Metastatic Pancreatic Carcinoma in the Ovary (tissue), 1 donor: ENCODE data around the genes FBN2 and ACSL6.

- PRO-cap = no peak
Observed at GRCh38 chr5:128157876-128158566, 74.5 kb downstream of the SLC12A2 start.

DNA sequence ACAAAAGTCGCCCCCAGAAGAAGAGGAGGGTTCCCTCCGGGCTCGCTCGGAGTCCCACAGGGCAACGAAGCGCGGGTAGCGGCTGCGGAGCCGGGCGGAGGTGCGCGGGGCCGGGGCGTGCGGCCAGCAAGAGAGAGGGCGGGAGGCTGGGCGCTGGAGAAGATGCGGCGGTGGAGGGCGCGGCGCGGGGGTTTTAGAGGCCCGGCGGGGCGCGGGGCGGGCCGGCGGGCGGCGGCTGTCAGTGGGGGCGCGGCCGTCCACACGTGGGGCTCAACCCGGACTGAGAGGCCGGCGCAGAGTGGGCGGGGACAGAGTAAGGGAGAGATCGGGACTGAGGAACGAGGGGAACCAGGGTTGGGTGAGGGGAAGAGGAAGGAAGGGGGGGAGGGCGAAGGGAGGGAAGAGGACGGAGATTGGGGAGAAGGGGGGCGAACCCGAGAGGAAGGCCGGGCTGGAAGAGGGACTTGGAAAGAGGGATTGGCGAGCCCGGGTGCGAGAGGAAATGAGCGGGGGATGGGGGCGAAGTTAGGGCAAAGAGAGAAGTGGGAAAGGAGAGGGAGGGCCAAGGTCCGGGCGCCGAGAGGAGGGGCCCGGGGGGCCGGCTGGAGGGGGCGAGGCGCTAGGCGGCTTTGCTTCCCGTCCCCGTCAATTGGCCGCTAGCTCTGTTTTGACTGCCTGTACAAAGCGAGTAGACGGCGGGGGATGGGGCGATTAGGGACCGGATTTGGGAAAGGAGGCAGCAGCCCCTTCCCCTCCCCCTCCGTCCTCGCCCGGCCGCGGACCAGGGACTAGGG, at the start of gene FBN2:
TSS of gene FBN2 (minus strand) at position 169 of the 794 bp plus-strand sequence.
- PRO-cap = bidirectional peak, plus-strand start at position 311 of the sequence, minus-strand start at position 169 of the sequence

DNA sequence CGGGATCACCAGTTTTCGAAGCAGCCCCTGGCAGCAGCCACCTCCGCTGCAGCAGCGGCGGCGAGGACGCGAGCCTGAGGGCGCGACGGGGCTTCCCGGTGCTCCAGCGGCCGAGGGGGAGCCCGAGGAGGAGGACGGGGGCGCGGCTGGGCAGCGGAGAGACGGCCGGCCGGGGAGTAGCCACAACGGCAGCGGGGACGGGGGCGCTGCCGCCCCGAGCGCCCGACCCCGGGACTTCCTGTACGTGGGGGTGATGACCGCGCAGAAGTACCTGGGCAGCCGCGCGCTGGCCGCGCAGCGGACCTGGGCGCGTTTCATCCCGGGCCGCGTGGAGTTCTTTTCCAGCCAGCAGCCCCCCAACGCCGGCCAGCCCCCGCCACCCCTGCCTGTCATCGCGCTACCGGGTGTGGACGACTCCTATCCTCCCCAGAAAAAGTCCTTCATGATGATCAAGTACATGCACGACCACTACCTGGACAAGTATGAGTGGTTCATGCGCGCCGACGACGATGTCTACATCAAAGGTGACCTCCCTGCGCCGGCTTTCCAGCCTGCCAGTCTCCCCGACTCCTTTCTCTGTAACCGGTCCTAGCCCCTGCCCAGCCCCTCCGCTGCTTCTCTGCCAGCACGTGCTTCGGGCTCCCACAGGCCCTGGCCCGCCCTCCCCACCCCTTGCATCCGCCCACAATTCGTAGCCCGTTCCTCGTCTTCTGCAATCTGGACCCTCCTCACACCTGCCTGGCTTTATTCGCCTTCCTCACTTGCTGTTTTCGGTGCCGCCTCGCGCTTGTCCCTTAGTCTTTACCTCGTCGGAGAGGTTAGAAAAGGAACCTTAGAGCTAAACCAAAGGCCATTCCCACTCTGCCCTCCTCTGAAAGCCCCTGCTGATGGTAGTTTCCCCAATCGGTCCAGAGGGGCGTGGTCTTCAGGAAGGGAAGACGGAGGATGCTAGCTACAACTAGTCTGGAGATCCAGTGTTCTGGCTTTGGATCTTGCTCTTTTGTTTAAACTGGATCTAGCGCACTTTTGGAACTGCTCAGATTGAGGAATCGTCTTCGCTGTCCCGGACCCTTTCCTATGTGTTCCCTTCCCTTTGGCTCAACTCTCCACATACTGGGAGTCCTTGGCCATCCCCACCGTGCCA, 1.2 kb downstream of the CHSY3 start:
- PRO-cap = no peak

DNA sequence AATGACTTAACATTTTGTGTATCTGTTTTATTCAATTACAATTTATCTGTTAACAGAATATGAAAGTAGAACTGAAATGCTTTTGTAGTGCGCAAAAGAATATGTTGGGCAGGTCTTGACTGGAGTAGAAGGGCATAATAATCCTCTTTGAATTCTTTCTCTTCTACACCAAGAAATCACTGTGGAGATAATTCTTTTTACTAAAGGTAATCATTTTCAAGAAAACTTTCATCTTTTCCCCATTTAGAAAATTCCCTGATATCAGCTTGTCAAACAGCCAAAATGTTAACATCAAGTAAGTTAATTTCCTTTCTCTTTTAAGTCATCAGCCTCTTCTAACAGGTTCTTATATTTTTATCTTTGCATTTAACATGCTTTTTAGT, 12.7 kb upstream of the CDC42SE2 start:
- PRO-cap = no peak

- PRO-cap = no peak
Observed at GRCh38 chr5:131266430-131266704, 2.5 kb downstream of the CDC42SE2 start.

- PRO-cap = no peak
Observed at GRCh38 chr5:131298712-131299238, 34.9 kb downstream of the CDC42SE2 start.

- PRO-cap = no peak
Observed at GRCh38 chr5:131361197-131361611, 97.4 kb downstream of the CDC42SE2 start.

DNA sequence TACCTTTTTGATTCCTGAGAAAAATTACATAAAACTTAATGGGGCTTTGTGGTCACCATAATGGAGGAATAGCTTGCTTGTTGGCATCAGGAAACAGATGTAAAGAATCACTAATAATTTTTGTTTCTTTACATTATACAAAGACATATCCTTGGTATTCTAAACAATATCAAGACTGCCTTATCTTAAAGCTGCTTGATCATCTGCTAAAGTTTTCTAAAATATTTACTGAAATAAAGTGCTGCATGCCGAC, 98.4 kb downstream of the CDC42SE2 start:
- PRO-cap = no peak

GRCh38 chr5:131632110-131632749, 2.8 kb downstream of the RAPGEF6 start:
- PRO-cap = no peak

GRCh38 chr5:131671944-131672800, 37.1 kb upstream of the RAPGEF6 start:
- PRO-cap = bidirectional peak, plus-strand start at chr5:131672467, minus-strand start at chr5:131672319

DNA sequence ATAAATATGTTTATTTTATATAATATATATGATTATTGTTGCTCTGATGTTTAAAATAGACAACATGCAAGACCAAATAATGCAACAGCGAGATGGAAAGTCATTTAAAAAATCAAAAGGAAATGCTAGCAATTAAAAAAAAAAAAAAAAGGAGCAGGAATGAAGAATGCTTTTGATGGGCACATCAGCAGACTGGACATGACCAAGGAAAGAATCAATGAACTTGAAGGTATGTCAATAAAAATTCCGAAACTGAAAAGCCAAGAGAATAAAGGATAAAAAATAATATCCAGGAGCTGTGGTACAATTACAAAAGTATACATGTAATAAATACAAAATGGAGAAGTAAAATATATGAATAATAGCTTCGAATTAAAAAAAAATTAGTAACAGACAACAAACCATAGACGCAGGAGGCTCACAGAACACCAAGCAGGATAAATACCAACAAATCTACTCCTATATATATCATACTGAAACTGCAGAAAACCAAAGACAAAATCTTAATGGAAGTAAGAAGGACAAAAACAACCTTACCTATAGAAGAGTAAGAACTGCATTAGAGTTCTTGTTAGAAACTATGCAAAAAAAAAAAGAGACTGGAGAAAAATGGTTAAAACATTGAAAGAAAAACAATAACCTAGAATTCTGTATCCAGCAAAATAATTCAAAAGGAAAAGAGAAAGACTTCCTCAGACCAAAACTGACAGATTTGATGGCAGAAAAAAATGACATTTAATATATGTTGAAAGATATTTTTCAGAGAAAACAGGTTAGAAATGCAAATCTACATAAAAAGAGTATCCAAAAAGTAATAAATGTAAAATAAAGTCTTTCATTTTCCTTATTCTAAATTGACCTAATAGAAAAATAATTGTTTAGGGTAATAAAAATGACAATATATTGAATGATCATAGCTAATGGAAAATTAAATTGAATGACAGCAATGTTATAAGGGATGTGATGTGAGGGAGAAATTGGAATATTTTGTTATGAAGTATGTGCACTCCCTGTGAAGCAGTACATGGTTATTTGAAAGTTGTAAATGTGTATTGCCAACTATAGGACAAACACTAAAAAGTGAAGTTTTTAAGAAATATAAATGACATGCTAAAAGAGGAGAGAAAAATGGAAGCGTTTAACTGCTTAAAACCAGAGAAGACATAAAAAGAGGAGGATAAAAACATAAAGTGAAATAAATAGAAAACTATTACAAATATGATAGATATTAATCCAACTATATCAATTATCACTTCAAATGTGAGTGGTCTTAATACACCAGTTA, 54.0 kb upstream of the RAPGEF6 start:
- PRO-cap = no peak

DNA sequence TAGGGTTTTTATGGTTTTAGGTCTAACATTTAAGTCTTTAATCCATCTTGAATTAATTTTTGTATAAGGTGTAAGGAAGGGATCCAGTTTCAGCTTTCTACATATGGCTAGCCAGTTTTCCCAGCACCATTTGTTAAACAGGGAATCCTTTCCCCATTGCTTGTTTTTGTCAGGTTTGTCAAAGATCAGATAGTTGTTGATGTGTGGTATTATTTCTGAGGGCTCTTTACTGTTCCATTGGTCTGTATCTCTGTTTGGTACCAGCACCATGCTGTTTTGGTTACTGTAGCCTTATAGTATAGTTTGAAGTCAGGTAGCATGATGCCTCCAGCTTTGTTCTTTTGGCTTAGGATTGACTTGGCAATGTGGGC, 64.4 kb downstream of the FNIP1 start:
- PRO-cap = no peak

DNA sequence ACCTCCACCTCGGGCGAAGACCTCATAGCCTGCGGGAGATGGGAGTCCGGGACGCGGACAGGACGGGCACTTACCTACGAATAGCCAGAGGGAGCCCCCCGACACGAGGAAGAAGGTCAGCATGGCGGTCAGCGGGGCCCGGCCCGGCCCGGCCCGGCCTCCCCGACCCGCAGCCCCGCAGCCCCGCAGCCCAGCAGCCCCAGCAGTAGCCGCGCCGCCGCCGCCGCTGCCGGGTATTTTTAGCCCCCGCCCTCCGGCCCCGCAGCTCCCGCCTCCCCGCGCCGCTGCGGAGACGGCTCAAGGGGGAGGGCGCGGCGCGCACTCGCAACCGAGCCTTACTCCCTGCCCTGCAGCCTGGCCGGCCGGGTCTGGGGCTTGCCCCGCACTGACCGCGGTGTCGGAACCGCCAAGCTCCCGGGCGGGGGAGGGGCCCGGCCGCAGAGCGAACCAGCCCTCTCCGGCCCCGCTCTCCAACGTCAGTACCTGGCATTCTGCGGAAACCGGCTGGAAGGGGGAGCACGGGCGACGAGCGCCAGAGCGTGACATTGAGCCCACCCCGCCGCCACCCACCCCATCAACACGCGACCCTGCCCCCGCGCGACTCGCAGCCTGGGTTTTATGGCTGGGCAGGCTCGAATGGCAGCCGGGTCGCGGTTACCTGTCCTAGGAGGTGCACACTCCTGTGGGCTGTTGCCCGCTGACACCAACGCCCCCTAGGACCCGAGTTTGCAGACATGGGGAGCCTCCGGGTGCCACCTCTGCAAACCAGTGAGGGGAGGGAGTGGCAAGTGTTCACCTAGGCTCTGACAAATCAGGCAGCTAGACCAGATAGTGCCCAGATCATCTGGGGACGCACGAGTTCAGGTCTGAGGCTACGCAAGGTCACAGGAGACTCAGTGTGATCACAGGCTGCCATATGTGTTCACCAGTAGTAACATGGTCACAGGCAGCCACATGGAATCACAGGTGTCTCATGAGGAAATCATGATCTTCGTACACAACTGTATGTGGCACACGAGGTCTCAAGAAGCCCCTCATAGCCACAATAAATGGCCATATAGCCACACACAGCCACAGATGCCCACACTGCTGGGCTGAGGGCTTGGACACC, at the start of gene ACSL6:
TSS of gene ACSL6 (minus strand) at position 228 of the 1,111 bp plus-strand sequence.
- PRO-cap = bidirectional peak, plus-strand start at position 292 of the sequence, minus-strand start at position 207 of the sequence

GRCh38 chr5:132224997-132226321, 2.2 kb downstream of the P4HA2 start:
- PRO-cap = no peak

DNA sequence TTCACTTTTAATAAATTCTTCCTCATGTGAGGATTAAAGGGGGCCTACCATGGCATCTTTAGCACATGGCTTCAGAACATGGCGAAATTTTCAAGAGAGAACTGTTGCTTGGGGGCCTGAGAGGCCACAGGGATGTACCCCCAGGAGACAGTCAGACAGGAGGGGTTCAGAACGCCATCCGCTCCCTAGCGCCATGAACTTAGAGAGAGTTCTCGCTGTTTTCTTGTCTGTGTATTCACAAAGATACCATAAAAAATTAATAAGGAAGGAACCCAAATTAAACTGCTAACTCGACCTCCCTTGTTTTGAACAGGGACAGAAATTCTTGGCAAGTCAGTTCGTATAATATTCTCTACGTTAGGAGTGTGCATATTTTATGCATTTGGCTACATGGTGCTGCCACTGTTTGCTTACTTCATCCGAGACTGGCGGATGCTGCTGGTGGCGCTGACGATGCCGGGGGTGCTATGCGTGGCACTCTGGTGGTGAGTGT, 15.6 kb downstream of the SLC22A5 start:
- PRO-cap = no peak

DNA sequence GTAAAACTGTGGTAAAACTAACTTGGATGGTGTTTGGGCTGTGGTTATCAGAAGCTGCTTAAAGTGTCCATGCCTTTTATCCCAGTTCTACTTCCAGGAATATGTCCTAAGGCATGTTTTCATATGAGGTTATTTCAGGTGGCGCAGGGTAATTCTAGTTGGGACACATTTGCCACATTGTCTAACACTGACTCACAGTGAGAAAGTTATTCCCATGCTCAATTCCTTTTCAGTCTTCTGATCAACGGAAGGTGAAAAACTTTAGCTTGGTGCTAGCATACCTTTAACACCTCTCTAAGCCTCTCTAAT, 45.5 kb downstream of the SLC22A5 start:
- PRO-cap = no peak

DNA sequence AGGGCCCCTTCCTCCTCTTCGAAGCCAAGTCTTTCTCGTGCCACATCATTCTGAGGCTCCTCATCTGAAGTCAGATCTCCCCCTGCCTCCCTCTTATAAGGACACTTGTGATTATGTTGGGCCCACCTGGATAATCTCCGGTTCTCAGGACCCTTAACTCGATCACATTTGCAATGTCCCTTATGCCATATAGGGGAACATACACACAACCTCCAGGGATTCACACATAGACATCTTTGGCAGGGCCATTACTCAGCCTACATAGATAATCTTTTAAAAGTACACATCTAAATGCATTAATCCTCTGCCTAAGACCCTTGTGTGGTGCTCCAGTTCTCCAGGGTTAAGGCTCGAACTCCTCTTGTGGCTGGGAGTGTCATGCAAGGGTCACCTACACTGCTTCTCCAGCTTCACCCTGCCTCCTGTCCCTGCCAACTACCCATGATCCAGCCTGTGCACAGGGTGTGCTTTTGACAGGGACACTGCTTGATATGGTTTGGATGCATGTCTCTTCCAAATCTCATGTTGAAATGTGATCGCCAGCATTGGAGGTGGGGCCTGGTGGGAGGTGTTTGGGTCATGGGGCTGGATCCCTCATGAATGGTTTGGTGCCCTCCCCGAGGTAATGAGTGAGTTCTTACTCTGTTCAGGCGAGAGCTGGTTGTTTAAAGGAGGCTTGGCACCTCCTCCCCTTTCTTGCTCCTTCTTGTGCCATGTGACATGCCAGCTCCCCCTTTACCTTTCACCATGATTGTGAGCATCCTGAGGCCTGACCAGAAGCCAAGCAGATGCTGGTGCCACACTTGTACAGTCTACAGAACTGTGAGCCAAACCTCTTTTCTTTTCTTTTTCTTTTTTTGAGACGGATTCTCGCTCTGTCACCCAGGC, 48.4 kb downstream of the SLC22A5 start:
- PRO-cap = no peak

DNA sequence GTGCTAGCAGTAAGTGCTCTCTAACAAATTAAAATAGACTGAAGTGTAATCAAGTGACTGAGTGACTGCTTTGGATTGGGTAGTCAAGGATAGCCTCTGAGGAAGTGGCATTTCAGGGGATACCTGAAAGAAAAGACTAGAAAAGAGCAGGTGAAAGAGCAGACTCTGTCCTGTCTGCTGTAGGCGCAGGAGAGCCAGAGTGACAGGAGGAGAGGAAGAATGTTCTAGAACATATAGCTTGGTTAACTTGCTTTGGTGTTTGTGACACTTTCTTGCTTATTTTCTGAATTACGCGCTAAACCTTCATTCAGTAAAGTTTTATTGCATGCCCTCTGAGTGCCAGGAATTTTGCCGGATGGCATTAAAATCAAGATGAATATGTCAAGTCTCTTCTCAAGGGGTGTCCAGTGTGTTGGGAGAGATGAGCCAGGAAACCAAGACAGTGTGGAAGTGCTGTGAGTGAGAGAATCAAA, 59.0 kb downstream of the SLC22A5 start:
- PRO-cap = no peak

- PRO-cap = unidirectional peak, plus-strand start at chr5:132437906
Observed at GRCh38 chr5:132437297-132437962, 53.1 kb downstream of the IRF1 start.

GRCh38 chr5:132442532-132443139, 47.9 kb downstream of the IRF1 start:
- PRO-cap = no peak